Measurements from ENCODE around the gene EEPD1.

- PRO-cap, result no peak
Observed at GRCh38 chr7:32997957-32998975, 41.0 kb downstream of the FKBP9 start.

DNA sequence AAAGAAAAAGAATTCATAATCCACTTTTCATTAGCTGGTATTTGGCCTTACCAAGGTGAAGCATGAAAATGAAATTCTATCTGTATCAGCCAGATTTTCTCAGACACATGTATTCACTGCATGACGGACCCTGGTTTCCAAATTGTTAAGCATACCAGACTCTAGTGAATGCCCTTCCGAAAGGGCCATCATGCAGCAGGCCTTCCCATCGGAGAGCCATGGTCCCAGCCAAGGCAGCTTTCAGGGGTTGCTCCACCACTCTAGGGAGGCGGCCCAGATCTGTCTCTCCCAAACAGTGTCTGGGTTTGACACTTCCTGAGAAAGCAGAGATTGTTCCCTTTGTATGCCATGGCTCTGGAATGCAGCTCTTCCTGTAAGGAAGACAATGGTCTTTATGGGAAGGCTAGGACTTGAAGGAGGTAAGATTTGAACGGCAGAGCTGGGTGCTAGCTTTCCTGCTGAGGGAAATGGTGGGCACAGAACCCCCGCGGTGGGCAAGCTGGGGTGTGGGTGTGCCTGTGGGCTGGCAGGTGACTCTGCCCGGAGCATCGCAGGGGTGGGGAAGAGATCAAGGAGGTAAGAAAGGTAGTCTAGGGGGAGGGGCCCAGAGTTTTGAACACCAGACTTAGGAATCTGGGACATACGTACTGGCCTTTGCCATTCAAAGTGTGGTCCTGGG, 178.7 kb upstream of the BMPER start:
- PRO-cap, result no peak

DNA sequence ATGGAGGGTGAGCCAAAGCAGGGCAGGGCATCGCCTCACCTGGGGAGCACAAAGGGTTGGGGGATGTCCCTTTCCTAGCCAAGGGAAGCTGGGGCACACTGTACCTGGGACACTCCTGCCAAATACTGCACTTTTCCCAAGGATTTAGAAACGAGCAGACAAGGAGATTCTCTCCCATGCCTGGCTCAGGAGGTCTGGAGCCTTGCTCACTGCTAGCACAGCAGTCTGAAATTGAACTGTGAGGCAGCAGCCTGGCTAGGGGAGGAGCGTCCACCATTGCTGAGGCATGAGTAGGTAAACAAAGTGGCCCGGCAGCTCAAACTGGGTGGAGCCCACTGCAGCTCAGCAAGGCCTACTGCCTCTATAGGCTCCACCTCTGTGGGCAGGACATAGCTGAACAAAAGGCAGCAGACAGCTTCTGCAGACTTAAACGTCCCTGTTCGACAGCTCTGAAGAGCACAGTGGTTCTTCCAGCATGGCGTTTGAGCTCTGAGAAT, 156.1 kb downstream of the NPSR1 start:
- PRO-cap, result no peak

GRCh38 chr7:35037554-35038027, 306 bp upstream of the DPY19L1 start:
- PRO-cap, result bidirectional peak, plus-strand start at chr7:35037771, minus-strand start at chr7:35037447

DNA sequence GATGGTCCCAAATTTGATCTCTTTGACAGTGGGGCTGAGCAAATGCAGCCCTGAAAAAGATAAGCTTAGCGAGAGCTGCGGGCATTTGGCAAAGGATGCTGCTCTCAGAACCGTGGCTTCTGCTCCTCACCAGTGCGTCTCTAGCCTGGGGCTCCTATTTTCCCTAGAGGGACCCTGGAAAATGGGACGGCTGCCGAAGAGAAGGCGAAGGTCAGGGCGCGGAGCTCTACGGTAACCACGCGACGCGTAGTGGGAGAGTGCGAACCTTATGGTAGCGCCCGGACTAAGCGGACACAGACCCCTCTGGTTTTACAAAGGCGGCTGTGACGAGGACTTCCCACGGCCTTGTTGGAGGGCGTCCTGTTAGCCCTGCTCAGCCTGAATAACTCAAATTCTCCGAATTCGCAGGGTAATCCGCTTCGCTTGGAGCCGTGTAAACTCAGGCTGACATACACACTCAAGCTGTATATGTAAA, 769 bp upstream of the TBX20 start:
- PRO-cap, result no peak

DNA sequence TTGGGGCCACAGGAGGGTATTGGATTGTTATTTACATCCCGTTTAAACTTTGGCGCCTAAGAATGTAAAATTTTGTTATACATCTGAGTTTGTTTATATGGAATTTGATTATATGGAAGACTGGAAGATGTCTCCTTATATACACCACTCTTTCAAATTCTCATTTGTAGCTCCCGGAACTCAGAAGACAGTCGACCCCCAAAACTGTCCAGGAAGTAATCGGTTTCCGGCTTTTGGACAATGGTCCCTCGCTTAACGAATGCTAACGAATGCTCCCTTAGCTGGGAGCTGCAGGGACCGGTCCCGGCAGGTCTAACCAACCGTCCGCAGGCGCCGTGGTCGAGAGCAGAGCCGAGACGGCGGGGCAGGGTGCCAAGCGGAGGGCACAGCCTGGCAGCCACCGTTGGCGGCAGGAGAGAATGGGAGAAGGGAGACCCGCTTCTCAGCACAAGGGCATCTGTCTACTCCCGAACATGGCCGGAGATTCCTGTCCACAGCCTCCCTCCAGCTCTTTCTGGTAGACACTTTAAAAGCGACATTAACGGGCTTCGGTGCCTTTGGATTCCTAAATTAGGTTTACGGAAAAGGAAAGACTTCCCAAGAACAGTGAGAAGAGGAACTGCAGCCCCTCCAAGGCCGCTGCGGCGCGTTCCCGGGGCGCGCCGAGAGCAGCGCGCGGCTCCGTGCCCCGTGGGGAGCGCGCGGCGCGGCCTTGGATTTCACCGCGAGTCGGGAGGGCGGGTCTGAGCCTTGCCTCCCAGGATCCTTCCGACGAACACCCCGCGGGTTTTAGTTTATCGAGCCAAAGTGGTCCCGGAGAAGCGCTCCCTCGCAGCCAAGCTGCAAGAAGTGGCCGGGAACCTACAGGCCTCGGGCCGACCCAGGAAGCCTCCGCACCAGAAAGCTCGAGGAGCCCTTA, 3.5 kb upstream of the TBX20 start:
- PRO-cap, result no peak

- PRO-cap, result no peak
Observed at GRCh38 chr7:35374701-35374991, 120.7 kb upstream of the TBX20 start.

DNA sequence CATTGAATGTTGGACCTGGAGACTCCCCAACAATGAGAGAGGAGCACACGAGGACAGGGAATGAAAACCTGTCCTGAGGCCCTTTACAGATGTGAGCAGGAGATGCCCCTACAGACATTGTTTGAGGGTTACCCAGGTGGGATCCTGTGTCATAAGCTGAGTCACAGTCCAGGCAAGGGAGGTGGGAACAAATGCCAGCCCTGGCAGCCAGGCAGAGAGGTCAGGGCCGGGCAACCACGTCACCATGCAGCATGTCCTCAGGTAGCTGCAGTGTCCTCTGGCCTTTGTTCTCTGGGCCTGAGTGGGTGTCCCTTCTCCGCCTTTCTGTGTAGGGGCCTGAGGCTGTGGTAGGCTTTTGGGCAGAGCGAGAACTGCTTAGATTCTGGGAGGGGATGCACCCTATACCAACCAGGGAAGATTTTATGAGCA, 147.5 kb upstream of the TBX20 start:
- PRO-cap, result no peak

GRCh38 chr7:35664175-35665003, 30.5 kb downstream of the HERPUD2 start:
- PRO-cap, result no peak

- PRO-cap, result no peak
Observed at GRCh38 chr7:35695485-35696087, 651 bp upstream of the HERPUD2 start.

DNA sequence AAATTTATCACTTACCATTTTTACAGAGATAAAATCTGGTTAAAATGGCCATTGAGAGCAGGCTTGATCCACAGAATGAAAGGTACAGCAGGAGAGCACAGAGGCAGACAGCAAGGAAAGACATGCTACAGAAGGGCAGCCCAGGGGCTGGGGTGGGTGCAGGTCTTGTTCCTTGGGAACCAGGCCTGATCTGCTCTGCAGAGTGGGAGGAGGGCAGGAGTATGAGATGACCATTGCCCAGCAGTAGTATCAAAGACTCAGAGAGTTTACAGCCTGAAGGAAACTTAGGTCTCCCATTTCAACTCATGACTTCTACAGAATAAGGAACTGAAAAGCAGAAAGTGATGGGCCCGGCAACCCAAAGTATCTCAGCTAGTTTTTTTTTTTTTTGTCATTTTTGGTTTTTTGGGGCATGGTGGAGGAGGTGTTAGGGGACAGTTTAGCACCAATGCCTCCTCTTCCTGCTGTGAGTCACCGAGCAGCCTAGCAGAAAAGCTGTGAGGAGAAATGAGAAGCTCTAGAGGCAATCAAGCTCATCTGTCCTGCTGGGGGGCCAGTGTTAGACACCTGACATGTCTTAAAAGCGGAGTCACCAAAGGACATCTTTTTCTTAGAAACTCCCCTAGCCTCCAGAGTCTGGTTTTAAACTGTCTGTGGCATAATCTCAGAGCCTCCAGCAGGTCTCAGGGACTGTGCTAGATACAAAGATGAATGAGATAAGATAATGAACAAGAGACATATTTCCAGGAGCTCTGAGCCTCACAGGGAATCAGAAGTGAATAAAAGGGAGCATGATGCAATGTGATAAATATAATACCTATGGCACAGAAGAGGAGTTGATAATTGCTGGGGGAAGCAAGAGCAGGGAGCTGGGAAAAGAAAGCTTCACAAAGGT, 34.3 kb upstream of the HERPUD2 start:
- PRO-cap, result no peak

- PRO-cap, result no peak
Observed at GRCh38 chr7:35884770-35885179, 83.9 kb downstream of the SEPTIN7 start.

DNA sequence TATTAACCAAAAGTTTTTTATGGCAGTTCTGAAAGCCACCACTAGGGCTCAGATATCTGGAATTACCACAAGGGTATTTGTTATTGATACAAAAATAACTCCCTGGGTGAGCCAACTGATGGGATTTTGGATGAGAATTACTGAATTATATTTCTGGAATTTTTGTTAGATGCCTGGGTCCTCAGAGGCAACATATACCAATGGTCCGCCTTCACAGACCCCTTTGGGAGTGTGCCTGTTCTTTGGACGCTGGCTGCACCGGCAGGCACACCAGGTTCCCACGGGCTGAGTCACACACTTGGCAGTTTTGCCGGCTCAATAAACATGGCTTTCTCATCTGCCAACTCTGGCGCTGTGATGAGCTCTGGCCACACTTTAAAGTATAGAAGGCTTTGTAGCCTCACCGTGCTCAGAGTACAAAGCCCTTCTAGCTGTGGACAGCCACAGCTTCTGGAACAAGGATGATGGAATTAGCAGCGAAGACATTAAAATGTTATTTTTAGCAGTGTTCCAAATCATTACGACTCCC, 24.5 kb upstream of the EEPD1 start:
- PRO-cap, result no peak

DNA sequence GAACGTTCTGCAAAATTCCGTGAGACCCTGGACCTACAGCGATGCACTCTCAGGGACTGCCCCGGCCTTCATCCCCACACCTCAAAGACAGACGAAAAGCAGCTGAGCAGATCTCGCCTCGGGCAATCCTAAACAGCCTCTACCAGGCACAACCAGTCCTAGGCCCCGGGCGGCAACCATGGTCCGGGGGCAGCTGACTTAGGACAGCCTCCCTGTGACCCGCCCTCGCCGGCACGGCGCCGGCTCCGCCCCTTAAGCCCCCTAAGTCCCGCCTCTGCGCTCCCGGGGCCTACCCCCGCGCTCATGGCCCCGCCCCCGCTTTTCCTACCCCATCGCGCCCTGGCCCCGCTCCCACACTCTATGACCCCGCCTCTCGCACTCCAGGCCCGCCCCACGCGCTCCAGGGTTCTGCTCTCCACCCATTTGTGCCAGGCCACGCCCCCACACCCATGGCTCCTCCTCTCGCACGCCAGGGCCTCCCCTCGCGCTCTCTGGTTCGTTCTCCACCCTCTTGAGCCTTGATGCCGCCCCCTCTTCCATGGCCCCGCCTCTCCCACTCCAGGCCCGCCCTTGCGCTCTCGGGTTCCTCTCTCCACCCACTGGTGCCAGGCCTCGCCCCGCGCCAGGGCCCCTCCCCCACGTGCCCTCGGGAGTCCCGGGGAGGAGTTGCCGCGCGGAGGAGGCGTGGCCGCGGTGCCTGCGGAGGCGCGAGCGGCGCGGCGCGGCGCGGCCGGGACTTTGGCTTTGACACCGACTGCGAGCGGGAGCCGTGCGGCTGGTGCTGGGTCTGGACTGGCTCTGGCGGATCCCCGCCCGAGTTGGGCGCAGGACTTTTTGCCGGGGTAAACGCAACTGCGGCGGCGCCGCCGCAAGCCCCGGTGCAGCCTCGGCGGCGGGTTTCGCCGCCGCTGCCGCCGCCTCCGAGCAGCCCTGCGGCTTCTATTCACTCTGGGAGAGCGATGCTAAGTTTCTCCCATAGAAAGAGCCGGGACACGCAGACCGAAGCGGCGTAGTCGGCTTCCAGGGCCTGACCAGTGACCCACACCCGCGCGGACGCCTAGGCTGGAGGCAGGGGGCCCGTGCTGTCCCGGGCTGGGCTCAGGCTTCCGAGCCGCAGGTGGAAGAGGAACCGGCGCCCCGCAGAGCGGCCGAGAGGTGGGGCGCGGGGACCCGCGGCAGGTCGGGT, at the start of gene EEPD1:
EEPD1 (plus strand) TSS at position 735 of the 1,186 bp plus-strand sequence.
- PRO-cap, result unidirectional peak, minus-strand start at position 177 of the sequence; unidirectional peak, minus-strand start at position 247 of the sequence; unidirectional peak, plus-strand start at position 747 of the sequence

GRCh38 chr7:36154103-36155135, 1.4 kb downstream of the EEPD1 start:
- PRO-cap, result no peak

GRCh38 chr7:36226850-36227734, 74.0 kb downstream of the EEPD1 start:
- PRO-cap, result no peak

GRCh38 chr7:36276459-36277529, 90.2 kb downstream of the MATCAP2 start:
- PRO-cap, result no peak

GRCh38 chr7:36302936-36303883, 63.8 kb downstream of the MATCAP2 start:
- PRO-cap, result no peak

DNA sequence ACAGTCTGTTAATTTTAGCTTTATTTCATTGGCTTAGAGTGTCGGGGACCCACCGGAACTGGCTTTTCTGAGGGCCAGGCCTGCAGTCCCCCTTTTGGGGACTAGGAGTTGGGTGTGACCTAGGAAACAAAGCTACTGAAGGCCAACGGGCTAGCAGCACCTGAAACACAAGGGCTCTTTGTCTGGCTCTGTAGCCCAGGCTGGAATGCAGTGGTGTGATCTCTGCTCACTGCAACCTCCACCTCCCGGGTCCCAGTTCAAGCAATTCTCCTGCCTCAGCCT, 820 bp upstream of the ANLN start:
- PRO-cap, result no peak

GRCh38 chr7:36494855-36495226, 105.2 kb downstream of the ANLN start:
- PRO-cap, result no peak